ENCODE measurements around the genes HRK and KSR2.

DNA sequence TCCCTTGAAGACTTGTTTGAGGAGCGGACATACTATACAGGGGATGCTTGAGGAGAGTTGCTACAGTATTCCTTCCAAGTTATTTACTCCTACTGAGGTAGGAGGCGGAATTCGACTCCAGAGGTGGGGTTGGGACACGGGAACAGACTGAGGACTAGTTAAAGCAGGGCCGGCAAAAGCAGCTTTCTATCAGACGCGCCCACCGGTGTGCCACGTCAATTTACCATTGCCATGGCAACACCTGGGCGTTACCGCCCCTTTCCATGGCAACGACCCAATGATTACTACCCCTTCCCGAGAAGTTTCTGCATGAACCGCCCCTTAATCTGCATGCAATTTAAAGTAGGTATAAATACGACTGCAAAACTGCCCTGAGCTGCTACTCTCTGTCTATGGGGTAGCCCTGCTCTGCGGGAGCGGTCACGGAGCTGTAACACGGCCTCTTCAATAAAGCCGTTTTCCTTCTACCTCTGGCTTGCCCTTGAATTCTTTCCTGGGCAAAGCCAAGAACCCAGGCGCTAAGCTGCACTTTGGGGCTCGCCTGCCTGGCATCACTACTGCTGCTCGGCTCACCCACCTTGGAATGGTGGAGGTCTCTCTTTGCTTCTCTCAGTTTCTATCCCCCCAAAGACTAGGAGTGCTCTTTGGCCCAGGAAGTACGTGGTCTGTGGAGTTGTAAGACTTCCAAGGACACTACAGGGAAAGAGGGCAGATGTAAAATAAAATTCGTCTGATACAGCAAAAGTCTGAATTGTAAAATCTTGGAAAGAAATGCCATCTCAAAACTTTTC lies 52.8 kb upstream of the MAP1LC3B2 start:
- PRO-cap = unidirectional peak, minus-strand start at position 149 of the sequence
- RAMPAGE, long total RNA, 4 experiments = no peak in any of the 4 experiments

DNA sequence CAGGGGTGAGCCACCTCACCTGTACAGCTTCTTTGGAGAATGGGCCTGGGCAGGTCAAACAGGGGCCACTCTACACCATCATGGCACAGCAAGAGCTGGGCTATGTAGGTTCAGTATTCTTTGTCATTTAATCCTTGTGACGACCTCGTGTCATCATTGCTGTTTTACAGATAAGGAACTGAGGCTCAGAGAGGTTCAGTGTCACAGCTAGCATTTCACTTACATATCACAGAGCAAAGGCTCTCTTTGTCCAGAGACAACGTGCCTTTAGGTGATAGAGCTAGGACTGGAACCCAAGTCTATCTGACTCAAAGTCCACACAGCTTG lies 804 bp upstream of the MAP1LC3B2 start:
- PRO-cap = no peak
- RAMPAGE, long total RNA, 4 experiments = no peak in any of the 4 experiments

GRCh38 chr12:116604779-116605405 lies 45.7 kb downstream of the MAP1LC3B2 start:
- PRO-cap = no peak
- RAMPAGE, long total RNA, 4 experiments = no peak in any of the 4 experiments

- PRO-cap = no peak
- RAMPAGE, long total RNA, 4 experiments = no peak in any of the 4 experiments
These were observed 72.2 kb downstream of the SPRING1 start for GRCh38 chr12:116665646-116666113.

DNA sequence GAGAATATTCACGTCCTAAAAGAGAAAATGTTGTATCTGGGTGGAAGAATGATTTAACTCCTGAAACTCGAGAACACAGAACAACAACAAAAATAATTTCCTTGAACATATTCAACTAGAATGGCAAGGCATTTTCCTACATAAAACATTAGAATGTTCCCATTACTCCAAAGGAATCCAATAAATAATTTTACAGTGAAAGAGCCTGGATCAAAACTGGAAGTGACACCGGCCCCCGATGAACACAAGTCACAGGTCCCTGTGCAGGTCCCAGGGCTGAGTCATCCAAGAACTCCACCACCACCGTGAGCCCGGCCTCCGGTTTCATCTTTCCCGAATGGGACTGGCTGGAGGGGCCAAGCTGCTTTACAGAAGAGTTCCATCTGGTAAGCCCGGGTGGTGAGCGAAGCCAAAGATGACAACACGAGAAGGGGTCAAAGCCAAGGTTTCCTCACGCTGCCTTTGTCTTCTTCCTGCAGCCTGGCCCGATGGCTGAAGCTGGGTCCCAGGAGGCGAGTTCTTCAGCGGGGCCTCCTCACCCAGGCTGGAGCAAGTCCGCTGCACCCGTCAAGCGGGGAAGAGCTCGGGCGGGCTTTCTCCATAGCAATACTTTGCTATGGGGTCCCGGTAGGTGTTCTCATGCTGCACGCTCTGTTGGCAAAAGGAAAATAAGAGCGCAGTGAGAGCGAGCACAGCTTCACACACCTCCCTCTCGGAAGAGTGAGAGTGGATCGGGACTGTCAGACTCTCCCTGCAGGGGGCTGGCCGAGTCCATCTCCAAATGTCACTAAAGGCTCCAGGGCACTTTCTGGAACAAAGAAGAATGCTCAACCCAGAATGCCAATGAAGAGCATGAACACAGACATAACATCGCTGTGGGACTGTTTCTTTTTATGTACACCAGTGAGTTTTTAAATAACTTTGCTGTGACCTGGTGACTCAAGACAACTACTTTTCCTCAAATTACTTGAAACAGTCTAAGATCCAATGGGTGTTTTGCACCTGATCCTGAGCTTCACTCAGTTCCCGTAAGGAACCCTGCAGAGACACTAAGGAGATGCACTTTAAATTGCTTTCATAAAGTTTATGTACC lies 20.3 kb downstream of the SPRING1 start:
- PRO-cap = no peak
- RAMPAGE, long total RNA, 4 experiments = no peak in any of the 4 experiments

GRCh38 chr12:116821089-116821872 lies 60.0 kb downstream of the HRK start:
- PRO-cap = no peak
- RAMPAGE, long total RNA, 4 experiments = no peak in any of the 4 experiments

- PRO-cap = unidirectional peak, minus-strand start at chr12:116881437
- RAMPAGE, long total RNA, 4 experiments = start-site peak on the minus strand in 3 of 4 experiments, at chr12:116881071-116881107 at its widest, 6 to 66 reads per replicate
These were observed at the start of gene HRK for GRCh38 chr12:116880736-116881736. TSS of gene HRK (minus strand) at chr12:116881441.

GRCh38 chr12:117020248-117021310 lies 78.6 kb downstream of the TESC start:
- PRO-cap = no peak
- RAMPAGE, long total RNA, 4 experiments = no peak in any of the 4 experiments

DNA sequence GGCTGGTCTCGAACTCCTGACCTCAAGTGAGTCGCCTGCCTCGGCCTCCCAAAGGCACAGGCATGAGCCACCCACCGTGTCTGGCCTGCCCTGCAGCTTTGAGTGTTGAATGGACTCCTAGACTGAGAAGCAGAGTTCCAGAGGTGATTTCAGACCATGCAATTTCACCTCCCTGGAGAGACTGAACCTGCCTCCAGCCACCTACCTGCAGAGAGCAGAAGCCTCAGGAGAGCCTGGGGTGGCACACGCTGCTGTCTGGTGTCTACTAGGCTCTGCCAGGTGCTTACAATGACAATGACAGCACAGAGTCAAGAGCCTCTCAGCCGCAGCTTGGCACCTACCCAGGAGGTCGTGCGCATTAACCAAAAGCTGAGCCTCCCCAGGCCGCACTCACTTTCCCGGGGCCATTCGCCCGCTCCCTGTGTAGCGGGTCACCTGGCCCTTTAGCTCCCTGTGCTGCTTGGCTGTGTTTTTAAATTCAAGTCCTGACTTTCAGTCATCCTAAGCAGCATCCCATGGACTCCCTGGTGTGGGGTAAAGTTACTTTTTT lies 63.2 kb downstream of the TESC start:
- PRO-cap = no peak
- RAMPAGE, long total RNA, 4 experiments = no peak in any of the 4 experiments

DNA sequence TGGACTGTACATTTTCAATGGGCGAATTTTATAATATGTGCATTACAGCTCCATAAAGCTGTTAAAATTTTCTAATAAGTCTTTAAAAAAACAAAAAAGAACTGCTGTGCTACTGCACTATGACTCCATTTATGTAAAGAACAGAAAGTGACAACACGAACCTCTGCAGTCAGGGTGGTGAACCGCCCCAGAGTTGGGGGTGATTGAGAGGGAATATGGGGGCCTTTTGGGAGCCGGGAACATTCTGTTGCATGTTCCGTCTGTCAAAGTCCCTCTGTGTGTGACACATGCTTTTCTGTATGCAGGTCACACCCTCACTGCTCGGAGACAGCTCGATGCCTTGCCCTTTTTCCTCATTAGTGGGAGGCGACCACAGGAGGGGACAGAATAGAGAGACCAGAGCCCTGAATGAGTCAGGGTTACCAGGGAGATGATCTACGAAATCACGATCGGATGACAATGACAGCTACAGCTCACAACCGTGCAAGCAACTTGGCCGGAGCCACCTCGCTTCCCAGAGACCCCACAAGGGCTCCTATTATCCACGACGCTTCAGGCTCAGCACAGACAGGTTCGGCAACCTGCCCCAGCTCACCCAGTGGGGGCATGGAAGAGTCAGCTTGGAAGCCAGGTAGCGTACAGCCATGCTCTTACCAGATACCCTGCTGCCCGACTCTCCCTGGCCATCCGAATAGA lies 39.0 kb downstream of the TESC start:
- PRO-cap = no peak
- RAMPAGE, long total RNA, 4 experiments = no peak in any of the 4 experiments

- PRO-cap = no peak
- RAMPAGE, long total RNA, 4 experiments = no peak in any of the 4 experiments
These were observed 41.7 kb upstream of the TESC start for GRCh38 chr12:117140561-117141668.

DNA sequence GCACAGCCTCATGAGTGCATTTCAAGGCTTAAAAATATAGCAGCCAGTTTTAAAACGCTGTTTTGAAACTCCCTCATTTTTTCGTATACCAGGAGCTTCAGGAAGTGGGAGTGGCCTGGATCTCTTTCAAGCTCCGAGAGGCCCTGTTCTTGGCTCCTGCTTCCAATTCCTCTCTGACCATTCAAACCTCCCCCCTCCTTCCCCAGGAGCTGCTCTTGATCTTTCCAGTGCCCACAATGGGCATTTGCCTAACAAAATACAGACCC lies 46.6 kb upstream of the NOS1 start:
- PRO-cap = no peak
- RAMPAGE, long total RNA, 4 experiments = no peak in any of the 4 experiments

DNA sequence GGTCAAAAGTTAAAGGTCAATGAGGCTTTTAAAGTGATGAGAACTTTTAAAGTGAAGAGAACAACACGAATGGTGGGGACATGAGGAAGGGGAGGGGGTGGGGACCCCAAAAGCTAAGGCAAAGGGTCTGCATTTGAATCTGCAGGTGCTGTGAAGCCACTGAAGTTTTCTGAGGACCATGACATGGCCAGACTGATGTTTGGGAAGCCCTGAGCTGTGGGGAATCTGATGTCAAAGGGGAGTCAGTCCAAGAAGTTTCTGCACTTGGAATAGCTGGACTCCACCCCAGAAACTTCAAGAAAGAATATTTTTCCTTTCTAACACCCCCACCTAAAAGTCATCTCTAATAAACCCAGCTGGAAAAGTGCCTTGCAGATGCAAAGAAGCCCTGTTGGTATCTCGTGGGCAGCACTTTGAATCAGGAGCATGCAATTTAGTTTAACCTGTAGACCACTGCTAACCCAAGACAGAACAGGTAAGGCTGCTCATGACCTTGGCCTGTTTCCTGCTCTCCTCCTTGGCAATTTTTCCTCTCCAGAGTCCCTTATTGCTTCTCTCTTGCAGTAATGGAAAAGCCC lies 200.8 kb upstream of the NOS1 start:
- PRO-cap = no peak
- RAMPAGE, long total RNA, 4 experiments = no peak in any of the 4 experiments

DNA sequence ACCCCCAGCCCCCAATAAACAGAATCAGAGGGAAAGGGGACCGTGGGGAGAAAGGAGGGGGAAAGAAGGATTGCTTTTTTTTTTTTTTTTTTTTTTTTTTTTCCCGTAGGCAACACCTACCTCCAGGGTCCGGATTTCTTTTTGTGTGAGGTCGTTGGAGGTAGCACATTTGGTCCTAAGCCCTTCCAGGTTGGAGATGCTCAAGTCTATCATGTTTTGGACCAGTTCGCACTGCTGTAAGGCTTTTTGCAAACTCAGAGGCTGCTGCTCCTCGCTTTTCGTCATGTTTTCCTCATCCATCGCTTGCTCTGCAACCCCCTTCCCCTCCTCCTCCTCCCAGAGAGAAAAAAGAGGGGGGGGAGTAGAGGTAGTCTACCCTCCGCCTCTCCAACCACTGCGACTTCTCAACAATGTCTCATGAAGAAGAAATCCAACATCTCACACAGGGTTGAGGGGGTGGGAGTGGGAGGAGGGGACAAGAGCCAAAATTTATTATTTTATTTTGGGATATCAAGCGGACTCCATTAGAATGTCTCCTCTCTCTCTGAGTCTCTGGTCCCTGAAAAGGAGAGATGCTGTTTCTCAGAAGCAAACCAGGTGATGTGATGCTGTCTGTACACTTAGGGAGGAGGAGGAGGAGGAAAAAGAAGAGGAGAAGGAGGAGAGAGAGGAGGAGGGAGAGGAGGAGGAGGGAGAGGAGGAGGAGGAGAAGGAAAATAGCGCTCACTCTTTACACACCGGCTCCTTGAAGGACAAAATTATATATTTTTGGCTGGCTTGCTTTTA lies 641 bp downstream of the KSR2 start:
- PRO-cap = no peak
- RAMPAGE, long total RNA, 4 experiments = no peak in any of the 4 experiments

DNA sequence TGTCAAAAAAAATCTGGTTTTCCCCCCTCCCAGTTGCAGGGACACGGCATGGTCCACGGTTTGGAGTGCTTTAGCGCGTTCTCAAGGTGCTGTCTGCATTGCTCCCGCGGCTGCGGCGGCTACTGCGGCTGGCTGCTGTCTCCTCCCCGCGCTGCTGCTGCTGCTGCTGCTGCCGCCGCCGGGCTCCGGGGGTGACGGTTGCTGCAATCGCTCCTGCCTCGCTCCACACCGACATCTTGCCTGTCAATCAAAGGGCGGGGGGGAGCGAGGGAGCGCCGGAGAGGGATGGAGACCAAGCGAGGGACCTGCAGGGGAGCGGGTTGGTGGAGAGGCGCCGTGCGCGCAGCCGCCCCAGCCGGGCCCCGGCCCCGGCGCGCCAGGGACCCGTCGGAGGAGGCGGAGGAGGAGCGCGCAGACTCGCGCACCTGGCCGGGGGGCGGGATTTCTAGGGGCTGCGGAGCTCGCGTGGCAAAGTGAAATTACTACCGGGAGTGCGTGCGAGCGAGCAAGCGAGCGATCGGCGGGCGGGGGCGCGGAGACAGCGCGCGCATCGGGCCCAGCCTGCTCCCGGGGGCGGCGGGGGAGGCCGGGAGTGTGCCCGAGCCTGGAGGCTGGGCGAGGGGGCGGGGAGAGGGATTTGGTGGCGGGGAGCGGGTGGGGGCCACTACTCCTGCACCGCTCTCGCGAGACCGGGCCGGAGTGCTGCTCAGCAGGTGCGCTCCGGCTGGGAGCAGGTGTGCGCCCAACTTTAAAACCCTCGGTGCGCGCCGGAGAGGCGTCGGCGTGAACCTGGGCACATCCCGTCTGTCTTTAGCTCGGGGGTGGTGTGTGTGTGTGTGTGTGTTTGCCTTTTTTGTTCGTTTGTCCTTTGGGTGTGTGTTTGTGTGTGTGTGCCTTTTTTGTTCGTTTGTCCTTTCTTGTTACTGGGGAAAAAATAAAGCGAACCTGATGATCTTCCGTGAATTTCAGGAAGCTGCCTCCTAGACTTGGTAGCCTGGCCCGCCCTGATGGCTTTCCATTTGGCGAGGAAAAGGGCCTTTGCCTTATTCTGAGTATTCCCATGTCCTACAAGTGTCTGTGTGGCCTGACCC lies at the start of gene KSR2:
Gene KSR2, minus strand, starts transcription at position 249 of the 1,091 bp plus-strand sequence.
- PRO-cap = bidirectional peak, plus-strand start at position 482 of the sequence, minus-strand start at position 375 of the sequence
- RAMPAGE, long total RNA, 4 experiments = start-site peak on the minus strand in 1 of 4 experiments, centred at position 379 of the sequence, 5 reads per replicate

- PRO-cap = no peak
- RAMPAGE, long total RNA, 4 experiments = no peak in any of the 4 experiments
These were observed 7.6 kb upstream of the WSB2 start for GRCh38 chr12:118068384-118069189.

DNA sequence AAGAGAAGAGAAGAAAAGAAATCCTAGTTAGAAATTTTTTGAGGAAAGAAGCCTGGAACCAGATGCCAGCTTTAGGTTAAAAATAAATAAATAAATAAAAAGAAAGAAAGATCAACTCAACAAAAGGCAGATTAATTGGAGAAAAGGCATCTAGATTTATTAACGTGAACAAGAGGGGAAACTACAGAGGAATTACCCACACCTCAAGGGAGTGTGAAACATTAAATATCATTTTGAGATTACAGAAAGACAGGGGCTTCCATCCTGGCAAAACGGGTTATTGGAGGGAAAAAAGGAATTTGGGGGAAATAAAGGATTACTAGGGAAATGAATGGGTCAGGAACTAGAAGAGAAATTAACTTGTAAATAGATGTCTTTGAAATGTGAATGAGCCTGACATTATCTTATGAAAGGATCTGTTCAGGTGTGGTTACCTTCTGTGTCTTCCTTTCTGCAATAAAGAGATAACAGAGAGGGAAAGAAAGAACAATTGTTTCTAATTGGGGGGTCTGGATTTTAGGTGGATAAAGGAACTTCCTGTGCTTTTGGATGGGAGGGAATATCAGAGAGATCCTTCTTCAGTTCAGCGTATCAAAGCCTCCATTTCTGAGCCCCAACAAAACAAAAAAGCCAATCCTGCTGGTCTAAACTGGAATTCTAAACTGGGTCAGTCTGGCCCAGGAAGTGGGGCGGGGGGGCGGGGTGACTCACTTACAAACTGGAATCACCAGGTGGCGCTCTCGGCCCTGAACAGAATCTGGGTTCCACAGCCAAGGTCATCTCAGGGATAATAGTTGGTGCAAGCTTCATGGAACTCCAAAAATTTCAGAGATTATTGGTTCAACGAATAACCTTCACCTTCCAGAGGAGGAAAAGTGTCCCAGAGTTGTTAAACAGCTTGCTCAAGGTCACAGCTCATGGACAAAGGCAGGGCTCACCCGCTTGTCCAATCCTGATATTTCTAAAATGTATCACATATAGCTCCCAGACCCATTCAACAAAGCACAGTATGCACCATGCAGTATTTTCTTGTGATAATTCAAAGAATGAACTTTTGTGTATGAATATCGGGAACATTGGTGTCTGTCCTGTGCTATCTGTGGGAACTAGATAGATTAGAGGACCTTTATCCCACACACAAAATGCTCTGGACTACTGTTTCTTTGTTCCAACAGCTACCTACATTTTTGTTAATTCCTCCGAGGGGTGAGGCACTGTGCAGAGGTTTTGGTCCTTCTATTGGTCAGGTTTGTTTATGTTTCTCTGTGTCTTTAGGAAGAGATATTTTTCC lies 15.2 kb upstream of the PEBP1 start:
- PRO-cap = no peak
- RAMPAGE, long total RNA, 4 experiments = no peak in any of the 4 experiments

DNA sequence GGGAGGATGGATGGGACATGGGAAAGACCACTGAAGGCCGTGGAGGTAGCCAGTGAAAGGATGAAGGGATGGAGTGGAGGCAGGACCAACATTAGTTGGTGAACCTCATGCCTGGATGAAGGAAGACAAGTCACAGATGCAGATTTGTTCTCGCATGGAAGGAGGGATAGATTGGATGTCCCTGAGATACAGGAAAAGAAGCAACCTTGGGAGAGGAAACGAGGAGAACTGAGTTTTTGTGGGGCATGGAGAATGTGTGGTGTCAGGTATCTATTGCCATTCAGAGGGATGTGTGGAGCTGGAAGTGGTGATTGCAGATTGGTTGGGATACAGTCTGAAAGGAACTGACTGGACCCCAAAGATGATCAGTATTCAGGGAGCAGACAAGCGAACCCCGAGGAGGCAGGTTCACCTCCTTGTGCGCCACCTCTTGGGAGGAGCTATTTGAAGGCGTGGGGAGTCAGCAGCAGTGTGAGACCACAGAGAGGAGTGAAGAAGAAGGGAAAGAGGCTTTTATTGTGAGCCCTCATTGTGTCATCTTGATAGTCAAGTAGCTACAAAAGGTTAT lies 23.3 kb downstream of the SUDS3 start:
- PRO-cap = no peak
- RAMPAGE, long total RNA, 4 experiments = no peak in any of the 4 experiments

- PRO-cap = no peak
- RAMPAGE, long total RNA, 4 experiments = no peak in any of the 4 experiments
These were observed 255.4 kb downstream of the SUDS3 start for GRCh38 chr12:118631831-118632030.

DNA sequence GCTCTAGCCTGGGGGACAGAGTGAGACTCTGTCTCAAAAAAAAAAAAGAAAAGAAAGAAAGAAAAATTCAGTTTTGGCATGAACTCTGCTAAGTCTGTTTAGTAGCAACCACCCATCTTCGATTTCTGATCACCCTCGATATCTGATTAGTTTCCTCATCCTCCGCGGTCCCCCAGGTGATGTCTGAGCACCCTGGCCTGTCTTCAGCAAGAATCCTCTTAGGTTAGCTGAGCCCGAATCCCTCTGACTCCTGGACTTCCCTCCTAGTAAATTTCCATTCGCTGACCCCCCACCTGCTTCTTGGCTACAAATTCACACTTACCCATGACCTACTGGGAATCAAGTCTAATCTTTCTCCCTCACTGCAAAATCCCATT lies 802 bp upstream of the HSPB8 start:
- PRO-cap = no peak
- RAMPAGE, long total RNA, 4 experiments = no peak in any of the 4 experiments